H7 (cell line): ENCODE data around the genes ZNF138 and TPST1.

- RAMPAGE, long total RNA: no peak
These were observed 6.4 kb upstream of the ZNF680 start for GRCh38 chr7:64569046-64569936.

- RAMPAGE, long total RNA: no peak
These were observed at the start of gene ZNF138 for GRCh38 chr7:64793969-64794979. Gene ZNF138 (plus strand): TSS chr7:64794428.

GRCh38 chr7:65036548-65036946 is 30.1 kb upstream of the ERV3-1 start:
- RAMPAGE, long total RNA: no peak

DNA sequence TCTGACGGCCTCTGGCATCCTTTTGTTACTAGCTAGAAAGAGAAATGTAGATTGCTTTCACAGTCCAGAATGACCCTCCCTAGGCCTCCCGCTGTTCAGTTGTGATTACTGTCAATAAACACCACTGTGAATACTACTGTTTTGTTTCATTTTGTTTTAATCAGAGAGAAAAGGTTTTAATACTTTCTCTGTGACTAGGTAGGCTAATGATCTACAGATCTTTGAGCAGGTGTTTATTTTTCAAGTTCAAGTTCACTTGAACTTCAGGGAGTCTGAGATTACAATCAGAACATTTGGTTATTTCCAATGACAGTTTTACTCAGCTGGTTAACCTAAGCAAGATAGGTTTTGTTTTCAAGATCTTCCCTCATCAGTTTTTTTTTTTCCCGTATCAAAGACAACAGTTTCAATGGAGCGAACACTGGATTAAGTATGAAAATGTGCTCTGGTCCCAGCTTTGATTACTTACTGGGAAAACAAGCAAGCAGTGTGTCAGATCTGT is 34.7 kb downstream of the VKORC1L1 start:
- RAMPAGE, long total RNA: no peak

DNA sequence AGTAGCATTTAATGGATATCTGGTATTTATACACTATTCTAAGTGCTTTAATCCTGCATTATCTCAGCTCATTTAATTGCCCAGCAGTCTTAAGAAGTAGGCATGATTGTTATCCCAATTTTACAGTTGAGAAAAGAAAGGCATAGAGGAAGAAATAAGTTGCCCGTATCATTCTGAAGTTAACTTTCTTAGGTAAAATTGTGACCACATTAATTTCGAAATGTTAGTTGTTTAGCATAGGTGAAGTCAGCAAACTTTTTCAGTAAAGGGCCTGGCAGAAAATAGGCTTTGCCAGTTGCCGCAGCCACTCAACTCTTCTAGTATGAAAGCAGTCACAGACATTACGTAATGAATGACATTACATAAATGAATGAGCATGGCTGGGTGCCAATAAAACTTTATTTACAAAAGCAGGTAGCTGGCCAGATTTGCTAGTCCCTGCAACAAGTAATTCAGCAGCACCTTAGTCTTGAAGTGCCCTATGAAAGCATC is 30.0 kb downstream of the GUSB start:
- RAMPAGE, long total RNA: no peak

DNA sequence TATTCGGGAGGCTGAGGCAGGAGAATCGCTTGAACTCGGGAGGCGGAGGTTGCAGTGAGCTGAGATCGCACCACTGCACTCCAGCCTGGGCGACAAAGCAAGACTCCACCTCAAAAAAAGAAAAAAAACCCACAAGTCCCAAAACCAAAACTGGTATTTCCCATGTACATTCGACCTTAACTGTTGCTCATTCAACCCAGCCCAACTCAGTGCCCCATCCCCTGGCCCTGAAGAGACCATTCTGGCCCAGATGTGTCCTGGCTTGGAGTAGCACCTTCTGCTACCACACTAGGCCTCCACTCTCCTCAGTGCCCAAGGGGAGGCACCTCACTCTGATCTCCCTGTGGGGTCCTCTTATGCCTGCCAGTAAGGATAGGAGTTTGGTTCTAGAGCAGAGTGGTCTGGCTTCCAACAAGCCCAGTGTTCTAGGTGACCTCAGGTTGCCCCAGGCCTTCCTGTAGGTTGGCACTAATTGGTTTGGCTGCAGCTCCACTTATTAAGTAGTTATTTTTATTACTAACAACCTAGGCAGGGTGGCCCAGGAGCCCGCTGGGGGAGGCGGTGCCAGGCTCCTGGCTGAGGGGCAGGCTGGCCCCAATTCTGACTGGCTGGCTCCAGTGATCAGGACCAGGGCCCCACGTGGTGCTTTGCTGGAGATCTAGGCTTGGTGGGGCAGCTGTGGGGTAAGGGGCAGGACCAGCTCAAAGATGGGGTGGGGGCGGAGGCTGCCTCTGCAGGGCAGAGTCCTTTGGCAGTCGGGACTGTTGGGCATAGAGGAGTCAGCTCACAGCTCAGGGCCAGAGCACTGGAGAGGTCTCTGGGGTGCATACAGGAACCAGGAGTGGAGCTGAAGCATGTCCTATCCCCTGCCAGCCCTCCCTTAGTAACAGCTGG is 2.2 kb downstream of the ASL start:
- RAMPAGE, long total RNA: no peak

- RAMPAGE, long total RNA: no peak
These were observed 30.7 kb downstream of the CRCP start for GRCh38 chr7:66145407-66145747.

DNA sequence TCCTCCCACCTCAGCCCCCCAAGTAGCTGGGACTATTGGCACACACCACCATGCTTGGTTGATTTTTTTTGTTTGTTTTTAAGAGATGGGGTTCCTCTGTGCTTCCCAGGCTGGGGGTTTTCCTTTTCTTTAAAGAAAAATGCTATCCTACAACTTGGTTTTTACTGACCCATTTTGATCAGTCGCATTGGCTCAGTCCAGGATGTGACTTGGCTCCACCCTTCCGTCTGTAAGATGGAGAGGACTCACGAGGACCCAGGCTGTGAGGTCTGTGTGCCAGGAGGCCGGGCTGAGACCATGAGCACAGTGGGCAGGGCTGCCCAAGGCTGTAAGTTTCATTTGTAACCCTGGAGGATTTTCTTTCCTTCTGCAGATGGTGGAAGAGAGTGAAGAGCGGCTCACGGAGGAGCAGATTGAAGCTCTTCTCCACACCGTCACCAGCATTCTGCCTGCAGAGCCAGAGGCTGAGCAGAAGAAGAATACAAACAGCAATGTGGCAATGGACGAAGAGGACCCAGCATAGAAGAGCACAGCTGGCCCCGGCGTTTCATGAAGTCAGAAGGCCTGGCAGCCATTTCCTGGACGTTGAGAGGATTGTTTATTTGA is 37.3 kb downstream of the CRCP start:
- RAMPAGE, long total RNA: no peak

GRCh38 chr7:66204812-66206218 is at the start of gene TPST1:
Gene TPST1 (plus strand): TSS chr7:66205334.
- RAMPAGE, long total RNA: no peak

DNA sequence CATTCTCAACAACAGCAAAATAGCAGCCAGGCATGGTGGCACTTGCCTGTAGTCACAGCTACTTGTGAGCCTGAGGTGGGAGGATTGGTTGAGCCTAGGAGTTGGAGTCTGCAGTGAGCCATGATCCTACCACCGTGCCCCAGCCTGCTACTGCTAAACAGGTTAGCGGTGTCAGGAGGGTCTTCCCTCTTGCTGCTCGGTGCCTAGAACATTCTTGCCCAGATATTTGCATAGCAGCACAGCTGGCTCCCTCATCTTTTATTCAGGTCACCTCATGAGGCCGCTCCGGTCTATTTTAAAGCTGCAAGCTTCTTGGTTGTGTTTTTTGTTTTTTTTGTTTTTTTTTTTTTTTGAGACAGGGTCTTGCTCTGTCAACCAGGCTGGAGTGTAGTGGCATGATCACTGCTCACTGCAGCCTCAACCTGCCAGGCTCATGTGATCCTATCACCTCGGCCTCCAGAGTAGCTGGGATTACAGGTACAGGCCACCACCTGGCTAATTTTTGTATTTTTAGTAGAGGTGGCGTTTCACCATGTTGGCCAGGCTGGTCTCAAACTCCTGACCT is 2.8 kb upstream of the RABGEF1 start:
- RAMPAGE, long total RNA: no peak

DNA sequence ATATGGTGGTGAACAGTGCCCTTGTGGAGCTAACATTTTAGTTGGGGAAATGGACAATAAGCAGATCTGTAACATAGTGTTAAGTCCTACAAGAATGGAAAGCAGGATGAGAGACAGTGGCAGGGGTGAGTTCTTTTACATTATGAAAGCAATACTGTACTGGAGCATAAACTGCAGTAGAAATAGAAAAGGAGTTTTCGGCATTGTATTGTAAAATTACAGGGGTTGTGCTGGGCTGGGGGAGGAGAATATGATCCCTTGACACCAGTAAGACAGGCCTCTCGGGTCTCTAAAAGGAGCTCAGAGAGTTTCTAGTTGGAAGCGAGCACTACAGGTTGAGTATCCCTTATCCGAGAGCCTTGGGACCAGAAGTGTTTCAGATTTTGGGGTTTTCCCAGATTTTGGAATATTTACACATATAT is 52.3 kb downstream of the RABGEF1 start:
- RAMPAGE, long total RNA: no peak

DNA sequence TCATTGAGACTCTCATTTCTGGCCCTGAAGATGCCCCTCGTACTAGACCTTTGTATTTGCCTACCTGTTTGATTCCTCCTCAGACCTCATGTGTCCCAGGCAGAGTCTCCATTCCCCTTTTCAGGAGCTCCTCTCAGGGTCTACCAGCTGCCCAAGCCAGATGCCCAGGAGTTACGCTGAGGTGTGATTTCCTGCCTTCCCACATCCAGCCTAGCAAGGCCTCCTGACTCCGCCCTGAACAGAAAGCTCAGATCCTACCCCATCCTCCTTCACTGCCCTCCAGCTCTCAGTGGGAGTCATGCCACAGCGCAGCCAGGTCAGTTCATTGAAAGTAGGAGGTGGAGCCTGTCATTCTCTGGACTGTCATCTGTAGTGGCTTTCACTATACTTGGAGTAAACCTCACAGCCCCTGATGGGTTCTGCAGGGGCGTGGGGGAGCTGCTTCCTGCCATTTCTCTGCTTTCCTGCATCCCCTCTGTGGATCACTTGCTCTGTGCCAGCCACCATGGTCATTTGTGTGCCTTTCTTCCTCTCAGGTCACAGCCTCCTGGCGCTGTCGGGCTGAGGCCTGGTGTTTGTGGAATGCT is 61.3 kb upstream of the TMEM248 start:
- RAMPAGE, long total RNA: no peak

- RAMPAGE, long total RNA: no peak
These were observed 20.1 kb downstream of the SBDS start for GRCh38 chr7:66975437-66975564.

GRCh38 chr7:66986228-66986890 is 9.0 kb downstream of the SBDS start:
- RAMPAGE, long total RNA: no peak

- RAMPAGE, long total RNA: no peak
These were observed 1.7 kb downstream of the SBDS start for GRCh38 chr7:66993830-66994029.

DNA sequence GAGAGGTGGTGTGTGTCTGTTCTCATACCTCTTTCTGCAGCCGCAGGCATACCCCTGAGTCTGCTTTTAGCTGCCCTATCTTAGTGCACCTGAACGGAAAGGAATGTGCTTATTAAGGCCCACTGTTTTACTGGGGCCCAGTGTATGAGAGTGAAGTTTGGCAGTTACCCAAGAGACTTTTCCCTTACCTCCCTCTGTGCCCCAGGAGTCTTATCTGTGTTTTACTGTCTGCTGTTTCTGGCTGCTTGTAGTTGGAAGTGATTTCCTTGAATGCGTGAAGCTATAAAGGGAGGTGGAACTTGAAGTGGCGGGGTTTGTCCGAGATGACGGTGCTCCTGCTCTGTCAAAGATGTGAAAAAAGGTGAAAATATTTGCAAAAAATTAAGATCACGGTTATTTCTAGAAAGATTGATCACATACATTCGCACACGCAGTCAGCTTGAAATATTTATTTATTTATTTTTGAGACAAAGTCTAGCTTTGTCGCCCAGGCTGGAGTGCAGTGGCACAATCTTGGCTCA is 104.5 kb downstream of the TYW1 start:
- RAMPAGE, long total RNA: no peak

- RAMPAGE, long total RNA: no peak
These were observed 137.0 kb downstream of the SPDYE21 start for GRCh38 chr7:67413754-67414134.

GRCh38 chr7:68422384-68422710 is 1145.6 kb downstream of the SPDYE21 start:
- RAMPAGE, long total RNA: no peak

GRCh38 chr7:69534585-69534971 is 63.7 kb upstream of the AUTS2 start:
- RAMPAGE, long total RNA: no peak

DNA sequence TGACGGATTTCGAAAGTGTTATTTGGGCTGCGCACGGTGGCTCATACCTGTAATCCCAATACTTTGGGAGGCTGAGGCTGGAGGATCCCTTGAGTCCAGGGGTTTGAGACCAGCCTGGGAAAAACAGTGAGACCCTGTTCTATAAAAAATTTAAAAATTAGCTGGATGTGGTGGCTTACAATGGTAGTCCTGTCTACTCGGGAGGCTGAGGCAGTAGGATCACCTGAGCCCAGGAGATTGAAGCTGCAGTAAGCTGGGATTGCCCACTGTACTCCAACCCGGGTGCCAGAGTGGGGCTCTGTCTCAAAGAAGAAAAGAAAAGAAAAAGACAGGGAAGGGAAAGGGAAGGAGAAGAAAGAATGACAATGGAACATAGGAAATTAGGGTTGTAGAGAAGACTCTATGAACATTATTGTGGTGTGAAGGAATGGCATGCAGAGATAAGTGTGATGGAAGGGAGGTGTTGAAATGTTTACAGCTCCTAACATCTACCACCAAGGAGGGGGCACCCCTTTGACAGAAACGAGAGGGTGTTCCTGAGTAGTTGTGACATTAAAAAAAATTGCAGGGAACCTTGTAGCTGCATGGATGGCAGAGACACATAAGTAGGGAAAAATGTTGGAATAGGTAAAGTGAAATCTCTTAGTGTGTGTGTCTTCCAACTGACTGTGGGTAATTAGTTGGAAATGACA is 27.4 kb downstream of the AUTS2 start:
- RAMPAGE, long total RNA: no peak